Trachea (tissue), 1 donor: Measurements from ENCODE around the gene PTGER4.

DNA sequence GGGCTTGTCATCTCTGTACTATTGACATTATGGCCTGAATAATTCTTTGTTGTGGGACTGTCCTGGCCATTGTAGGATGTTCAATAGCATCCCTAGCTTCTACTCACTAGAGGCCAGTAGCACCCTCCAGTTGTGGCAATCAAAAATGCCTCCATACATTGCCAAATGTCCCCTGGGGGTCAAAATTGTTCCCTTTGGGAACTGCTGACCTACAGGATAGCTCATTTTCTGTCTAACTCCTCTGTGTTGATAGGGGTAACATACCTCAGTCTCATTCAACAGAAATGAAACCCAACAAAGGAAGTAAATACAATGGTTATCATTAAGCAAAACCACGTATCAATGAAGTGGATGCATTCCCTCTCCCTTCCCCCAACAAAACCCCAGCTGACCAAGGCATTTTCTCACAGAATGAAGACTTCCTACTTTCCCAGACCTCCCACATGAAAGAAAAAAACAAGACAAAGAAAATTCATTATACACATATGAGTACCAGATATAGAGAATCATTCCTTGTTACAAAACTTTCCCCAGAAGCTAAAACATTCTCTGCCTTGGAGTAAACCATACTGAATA, 18.0 kb downstream of the FYB1 start:
- PRO-cap = no peak

DNA sequence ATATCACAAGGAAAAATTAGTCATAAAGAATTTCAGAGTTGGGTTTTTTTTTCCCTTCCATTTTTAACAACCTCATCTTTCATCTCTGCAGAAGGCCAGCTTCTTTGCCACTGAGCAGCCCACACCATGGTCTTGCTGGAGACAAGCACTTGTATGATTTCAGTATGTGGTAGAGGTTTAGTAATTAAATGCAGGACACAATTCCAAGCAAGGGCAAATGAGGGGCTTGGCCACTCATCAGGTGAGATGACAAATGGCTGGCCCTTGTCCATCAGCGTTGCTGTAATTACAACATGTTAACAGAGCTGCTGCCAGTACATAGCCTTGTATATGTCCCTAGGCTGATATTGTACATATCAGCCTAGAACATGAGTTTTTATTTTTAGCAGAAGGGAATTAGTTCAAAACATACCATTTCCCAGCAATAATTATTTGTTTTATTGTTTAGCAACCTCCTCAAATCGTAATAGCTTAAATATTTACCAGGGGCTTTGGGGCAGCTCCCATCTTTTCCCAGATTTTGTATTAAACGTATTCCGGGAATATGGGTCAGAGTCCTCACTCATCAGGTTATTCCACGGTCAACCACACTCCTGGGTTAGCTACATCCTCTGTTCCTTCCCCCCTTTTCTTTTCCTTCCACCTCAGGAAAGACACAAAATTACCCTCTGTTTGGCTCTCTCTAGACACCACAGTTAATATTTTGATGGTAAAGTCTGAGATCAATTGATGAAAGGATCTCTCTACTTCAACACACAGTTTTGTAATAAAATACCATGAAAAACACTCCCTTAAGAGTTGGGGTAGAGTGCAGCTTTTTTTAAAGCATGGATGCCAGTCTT, 5.1 kb upstream of the C9 start:
- PRO-cap = no peak

DNA sequence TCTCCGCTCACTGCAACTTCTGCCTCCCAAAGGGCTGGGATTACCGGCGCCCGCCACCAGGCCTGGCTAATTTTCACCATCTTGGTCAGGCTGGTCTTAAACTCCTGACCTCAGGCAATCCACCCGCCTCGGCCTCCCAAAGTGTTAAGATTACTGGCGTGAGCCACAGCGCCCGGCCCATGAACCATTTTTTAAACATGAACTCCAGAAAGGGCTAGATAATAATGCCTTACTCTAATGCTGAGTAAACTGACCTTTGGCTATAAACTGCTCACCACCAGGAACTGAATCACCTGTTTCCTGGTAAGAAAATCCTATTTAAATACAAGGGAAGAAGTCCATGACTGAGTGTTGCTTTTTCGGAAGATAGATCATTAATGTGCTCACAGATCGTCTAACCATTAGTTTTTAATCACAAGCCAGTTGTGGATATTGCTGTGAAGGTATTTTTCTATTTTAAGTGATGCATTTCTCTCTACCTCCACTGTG, 23.2 kb upstream of the DAB2 start:
- PRO-cap = no peak

DNA sequence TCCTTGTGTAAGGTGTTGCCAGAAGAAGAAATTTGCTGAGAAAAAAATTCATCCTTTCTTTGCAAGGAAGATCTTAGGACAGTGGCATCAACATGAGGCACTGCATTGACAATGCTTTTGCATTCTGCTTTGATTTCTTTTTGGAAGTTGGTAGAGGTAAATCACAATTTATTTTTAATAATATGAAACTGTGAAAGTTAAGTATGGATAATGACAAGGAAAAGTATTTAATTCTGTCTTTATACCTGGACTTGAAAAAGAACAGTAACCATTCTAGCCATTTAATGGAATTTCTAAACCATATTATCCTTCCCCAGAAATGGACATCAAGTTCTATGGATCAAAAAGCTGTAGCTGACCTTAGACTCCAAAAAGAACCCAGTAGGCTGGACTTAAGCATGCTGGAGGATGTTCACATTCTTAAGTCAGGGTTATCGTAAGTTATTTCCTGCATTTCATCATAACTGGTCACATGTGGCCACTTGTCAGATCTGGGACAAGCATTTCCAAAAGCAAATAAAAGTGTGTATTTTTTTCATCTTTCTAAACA, 274.7 kb upstream of the PTGER4 start:
- PRO-cap = no peak

DNA sequence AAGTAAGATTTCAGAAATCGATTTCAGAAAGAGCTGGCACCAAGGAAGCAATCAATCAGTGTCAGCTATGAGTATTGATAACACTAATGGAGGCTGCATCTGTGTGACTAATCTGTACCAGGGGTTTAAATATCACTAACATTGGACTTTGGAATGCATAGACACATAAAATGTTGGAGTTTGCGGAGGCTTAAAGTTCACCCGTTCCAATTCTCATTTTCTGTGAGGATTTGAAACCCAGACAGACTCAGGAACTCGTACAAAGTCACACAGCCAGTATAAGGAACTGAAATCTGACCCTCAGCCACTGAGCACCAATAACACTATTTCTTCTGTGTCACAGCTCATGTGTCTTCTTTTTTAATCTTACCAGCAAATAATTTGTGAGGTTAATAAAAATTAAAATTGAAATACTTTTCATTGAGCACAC, 194.4 kb upstream of the PTGER4 start:
- PRO-cap = no peak

GRCh38 chr5:40675758-40676170, 4.0 kb upstream of the PTGER4 start:
- PRO-cap = no peak

DNA sequence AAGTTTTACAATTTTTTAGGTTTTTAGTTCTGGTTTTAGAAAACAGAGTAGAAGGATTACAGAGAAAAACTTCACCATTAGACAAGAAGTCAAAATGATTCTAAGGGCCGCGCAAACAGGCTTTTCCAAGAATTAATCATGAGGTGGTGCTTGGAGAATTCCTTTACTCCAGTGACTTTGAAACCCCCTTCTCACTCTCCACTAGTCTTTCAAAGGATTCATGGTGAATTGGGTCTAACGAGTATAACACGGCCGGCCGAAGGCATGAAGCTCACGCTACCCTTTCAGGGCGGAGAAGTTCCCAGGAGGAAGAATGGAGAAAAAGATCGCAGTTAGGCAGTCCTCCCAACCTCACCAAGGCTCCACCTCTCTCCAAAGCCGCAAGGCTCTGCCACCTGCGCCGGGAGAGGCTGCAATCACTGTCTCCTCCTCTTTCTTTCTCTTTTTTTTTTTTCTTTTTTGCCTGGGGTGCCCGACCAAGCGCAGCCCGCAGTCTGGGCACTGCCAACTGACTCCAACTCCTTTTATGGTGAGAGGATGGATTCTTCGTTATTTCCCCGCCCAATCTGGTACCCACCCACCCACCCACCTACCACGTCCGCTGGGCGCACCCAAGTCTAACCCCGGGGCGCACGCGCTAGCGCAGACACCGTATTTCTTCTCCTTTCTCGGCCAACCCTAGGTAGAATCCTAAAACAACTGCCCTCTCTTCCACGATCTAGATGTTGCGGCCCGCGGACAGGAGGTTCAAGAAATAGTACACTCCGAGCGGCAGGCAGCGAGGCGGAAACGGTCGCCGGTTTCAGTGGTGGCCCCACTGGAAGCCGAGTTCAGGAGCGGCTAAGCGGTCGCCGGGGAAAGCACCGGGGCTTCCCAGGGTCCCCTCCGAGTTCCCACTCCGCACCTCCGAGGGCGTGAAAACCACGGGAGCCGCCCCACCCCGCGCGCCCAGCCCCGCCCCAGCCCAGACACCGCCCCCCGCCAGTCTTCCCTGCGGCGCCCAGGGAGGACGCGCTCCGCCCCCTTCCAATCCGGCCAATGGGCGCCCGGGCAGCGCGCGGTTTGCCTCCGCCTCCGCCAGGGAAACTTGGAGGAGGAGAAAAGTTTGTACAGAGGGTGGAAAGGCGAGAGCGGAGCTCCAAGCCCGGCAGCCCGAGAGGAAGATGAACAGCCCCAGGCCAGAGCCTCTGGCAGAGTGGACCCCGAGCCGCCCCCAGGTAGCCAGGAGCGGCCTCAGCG, at the start of gene PTGER4:
TSS of gene PTGER4 (plus strand) at position 1,110 of the 1,239 bp plus-strand sequence.
- PRO-cap = bidirectional peak, plus-strand start at position 614 of the sequence, minus-strand start at position 390 of the sequence; bidirectional peak, plus-strand start at position 1,112 of the sequence, minus-strand start at position 881 of the sequence

DNA sequence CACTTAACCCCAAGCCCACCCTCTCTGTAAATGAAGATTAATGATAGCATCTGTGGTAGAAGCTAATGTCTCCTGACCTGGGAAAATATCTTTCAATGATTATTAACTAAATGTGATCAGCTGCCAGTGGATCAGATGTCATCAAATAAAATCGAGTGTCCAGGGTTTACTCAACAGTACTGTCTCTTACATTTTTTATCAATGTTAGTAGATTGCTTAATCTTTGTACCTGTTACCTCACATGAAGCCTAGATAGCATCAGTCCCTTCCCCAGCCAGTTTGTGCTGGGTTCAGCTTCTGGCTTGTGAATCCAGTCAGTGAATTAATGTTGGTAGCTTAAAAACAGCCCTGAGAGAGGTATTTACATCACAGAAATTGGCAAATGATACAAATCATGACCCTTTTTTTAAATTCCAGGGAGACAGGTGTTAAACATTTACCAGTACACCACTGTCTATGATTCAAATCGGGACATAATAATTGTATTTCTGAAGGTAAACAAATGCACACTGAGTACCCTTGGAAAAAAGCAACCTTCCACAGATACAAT, 134.5 kb downstream of the GHR start:
- PRO-cap = no peak

- PRO-cap = no peak
Measured at GRCh38 chr5:42734426-42735150, 22.0 kb upstream of the CCDC152 start.

DNA sequence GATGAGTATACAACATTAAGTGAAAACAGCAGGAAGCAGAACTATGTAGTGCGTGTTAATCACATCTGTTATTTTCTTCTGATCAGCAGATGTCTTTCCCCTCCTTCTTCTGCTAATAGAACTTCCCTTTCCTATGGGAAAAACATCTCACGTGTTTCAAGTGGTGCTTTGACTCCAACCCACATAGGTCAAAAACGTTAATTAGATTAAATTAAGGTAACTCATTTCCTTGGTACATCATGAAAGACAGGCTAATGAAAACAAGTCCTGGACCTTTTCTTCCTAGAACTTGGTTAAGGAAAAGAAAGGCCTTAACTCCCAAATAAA, 70.1 kb upstream of the SELENOP start:
- PRO-cap = no peak

- PRO-cap = bidirectional peak, plus-strand start at chr5:43066563, minus-strand start at chr5:43066485
Measured at GRCh38 chr5:43065769-43066851, 26.0 kb upstream of the ANXA2R start.

DNA sequence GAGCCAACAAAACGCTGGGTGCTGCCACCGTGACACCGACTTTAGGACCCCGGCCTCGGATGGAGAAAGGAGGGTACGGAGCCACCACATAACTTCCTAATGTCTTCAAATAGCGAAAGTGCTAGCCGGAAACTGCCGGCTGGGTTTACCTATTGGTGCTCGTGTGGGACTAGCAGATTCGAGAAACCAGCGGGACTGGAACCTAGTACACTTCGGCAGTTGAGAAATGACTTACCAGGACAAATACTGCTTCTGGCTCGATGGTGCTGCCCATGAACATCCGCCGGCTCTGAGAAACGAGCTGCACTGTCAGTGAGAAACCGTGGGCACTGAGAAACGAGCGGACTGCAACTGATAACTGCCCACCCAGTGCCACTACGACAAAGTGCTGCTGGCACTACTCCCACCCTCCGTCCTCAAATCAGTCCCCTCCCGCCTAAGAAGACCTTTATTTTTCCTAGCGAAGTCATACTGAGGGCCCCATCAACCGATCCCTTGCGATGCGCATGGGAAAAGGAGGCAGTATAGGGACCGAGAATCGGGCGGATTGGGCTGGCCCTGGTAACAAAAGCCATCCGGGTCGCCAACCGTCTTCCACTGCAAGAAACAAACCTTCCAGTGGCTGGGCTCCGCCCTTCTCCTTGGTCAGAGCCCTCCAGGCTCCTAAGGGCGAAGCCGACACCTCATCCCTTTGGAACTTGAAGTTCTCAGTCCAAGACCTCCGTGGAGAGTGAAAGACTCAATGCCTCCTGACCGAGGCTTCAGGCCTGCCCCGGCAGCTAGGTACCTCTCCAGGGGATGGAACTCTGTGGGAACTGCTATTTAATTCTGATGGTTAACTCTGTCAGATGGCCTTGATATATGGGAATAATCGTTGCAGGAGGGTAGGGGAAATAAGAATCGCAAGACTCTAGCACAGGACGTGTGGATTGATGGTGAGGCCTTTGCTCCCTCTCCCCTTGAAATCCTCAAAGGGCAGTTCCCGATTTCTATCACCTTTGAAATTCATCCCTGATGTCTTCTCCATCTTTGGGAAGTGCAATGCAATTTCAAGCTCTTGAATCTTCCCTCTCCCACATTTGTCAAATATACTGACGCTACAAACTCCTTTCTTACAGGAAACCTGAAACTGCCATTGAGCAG, 27.1 kb upstream of the ANXA2R start:
- PRO-cap = bidirectional peak, plus-strand start at position 181 of the sequence, minus-strand start at position 61 of the sequence

GRCh38 chr5:43237047-43237381, 45.0 kb downstream of the NIM1K start:
- PRO-cap = no peak

DNA sequence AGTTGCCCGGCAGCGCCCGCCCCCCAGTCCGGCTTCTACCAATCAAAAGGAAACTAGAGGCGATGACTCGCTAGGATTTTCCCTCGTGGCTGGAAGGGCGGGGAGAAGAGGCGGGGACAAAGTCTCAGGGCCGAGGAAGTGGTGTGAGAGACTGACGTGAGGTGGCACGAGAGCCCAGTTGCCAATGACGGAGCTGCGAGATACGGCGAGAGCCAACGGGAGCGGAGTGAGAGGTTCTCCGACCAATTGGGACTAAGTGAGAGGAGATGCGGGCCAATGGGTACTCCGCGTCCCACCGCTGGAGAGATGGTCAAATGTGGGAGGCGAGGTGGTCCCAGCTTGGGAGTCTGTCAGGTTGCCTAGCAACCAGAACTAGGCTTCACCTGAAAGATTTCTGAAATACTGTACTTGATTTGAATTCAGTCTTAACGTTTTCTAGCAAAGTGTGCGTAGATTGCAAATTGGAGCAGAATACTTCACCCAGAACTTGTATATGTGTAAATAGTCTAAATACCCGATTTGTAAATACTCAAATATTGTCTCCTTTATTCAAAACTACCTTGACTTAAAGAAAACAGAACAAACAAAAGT, 408 bp upstream of the HMGCS1 start:
- PRO-cap = bidirectional peak, plus-strand start at position 146 of the sequence, minus-strand start outside the sequence

- PRO-cap = no peak
Measured at GRCh38 chr5:43920805-43921175, 317.8 kb downstream of the NNT start.

DNA sequence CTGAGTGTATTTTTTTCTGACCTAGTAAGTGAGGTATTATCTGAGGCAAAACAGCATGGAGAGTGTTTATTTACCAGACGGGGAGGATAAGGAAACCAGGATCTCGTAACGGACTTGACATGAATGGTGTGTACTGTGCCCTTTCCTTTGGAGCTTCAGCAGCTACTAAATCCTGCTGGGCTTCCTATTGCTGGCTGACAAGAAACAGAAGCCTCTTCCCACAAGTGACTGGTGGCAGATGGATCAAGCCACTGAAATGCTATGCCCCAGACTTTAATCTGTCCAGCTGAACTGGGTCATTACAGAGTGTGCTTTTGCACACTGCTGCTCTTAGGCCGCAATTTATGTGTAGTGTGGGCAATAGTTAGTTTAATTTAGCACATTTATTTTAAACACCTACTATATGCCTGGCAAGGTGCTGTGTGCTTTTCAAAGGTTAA, 162.7 kb upstream of the MRPS30 start:
- PRO-cap = no peak

DNA sequence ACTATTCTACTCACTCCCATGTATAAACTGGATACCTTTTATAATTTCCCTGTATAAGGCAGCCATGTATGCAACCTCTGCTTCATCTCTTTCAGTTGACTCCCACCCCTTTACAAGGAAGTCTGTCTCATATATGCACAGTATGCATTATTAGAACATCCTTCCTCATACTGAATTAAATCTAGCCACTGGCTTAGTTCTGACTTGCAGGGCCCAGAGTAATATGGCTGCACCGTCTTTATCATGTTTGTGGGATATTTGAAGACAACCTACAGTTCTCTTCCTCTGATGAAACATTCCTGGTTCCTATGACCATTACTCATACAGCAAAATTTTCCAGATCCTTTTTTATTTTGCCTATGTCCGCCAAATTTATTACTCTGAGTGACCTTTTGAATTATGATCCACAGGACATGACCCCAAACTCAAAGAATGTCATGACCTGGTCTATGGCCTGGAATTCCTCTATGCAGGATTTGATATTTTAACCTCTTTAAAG, 76.6 kb upstream of the ITGA1 start:
- PRO-cap = no peak

DNA sequence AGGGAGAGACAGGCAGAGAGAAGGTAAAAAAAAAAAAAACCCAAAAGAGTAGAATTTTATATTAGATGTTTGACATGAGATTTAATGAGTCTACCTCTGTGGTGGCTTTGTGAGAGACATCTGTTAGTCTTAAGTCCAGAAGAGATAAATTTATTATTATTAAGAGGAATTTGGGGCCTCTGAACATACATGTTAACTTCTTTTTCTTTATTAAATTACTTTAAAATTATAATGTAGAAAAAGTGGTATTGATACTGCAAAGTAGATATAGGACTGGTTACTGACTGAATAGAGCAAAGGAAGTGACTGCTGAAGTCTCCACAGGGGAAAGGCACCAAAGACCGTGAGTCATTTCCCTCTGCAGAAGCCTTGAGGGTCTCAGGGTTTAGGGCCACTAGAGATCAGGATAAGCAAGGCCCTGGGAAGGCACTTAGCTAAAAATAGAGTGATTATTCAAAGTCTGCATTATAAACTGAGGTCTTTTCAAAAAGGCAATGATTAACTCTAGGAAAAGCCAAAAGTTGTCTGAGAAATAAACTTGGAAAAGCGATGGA, 44.8 kb upstream of the ITGA1 start:
- PRO-cap = no peak

DNA sequence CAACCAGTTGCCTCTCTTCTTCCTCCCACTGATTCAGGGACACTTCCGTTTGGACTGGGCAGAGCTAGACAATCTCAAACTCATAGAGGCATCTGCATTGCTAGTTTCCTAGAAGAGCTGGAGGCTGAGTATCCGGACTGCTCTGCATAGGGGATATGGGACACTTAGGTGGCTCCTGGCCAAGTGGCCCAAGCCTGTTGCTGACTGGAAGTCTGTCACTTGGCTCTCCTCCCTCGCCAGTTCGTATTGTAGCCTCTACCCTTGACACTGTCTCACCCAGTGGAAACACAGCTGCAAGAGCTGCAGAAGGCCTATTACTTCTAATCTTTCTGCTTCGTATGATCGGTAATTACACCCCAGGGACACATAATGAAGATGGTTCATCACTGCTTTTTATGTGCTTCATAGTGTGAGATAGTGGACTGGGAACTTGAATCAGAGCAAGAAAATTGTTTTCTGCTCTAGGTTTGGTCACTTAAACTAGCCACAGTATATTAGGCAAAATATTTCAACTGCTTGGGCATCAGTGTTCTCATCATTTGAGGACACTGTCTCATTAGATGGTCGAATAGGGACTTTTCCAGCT, 34.8 kb downstream of the ITGA1 start:
- PRO-cap = no peak

DNA sequence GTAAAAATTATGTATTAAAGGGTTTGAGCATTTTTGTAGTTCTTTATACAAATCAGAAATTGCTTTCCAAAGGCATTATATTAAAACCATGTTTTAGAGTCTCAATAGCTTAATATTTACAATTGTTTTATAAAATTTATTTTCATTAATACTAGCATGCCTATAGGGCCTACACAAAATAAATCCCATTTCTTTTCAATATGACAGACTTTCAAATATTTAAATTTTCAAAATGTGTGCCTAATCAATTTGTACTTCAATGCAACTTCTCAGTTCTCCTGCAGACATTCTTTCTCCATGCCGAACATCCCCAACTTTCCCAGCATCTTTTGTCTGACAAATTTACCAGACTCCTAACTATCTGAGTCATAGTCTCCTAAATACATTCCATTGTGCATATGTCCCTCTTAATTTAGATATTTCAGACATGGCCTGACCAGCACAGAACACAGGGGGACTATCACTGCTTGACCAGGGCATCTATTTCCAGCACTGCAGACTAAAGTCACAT, 71.8 kb downstream of the ITGA1 start:
- PRO-cap = no peak